ENCODE results near the genes FAM166B, TPM2 and GBA2.

DNA sequence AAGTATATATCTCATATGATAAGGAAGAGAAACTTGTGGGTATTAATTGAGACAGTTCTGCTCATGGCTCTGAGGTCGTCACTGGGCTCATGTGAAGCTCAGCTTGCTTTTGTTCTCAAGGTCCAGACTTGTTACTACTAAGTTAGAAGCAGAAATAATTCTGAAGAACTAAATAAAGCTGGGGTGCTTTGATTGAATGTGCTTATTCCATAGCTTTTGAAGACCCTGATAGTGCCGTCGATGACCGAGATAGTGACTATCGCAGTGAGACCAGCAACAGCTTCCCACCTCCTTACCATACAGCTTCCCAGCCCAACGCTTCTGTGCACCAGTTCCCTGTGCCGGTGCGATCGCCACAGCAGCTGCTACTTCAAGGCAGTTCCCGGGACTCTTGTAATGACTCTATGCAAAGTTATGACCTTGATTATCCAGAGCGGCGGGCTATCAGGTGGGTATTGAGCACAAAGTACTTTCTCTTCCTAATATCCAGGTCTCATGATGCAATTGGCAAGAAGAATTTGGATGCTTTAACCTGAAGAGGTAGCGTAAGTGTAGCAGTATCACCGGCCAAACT is 133.8 kb downstream of the UNC13B start:
- RRBS: 100% methylated on average over 3 of the region's 14 CpGs
CAGE:
- cytosol, long polyA plus RNA: no peak
- long polyA plus RNA: no peak
- nucleus, long polyA plus RNA: no peak

- RRBS: no CpG with 5 or more reads among the region's 2 CpGs
CAGE:
- cytosol, long polyA plus RNA: no peak
- long polyA plus RNA: no peak
- nucleus, long polyA plus RNA: no peak
Measured at GRCh38 chr9:35300368-35300801, 138.6 kb downstream of the UNC13B start.

DNA sequence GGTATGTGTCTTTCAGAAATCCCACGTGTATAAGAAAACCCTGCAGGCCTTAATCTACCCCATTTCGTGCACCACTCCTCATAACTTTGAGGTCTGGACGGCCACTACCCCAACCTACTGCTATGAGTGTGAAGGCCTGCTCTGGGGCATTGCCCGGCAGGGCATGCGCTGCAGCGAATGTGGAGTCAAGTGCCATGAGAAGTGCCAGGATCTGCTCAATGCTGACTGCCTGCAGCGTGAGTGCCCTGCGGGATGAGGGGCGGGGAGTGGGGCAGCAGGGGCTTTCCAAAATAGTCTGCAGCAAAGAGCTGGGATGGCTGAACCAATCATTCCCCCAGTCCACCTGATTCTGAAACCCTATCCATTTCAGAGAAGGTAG is 113.9 kb upstream of the RUSC2 start:
- RRBS: no CpG with 5 or more reads among the region's 9 CpGs
CAGE:
- cytosol, long polyA plus RNA: no peak
- long polyA plus RNA: no peak
- nucleus, long polyA plus RNA: no peak

GRCh38 chr9:35563391-35564337 is at the start of gene FAM166B:
FAM166B (minus strand) TSS chr9:35563878.
- RRBS: no CpG with 5 or more reads among the region's 23 CpGs
CAGE:
- cytosol, long polyA plus RNA: no peak
- long polyA plus RNA: no peak
- nucleus, long polyA plus RNA: no peak

DNA sequence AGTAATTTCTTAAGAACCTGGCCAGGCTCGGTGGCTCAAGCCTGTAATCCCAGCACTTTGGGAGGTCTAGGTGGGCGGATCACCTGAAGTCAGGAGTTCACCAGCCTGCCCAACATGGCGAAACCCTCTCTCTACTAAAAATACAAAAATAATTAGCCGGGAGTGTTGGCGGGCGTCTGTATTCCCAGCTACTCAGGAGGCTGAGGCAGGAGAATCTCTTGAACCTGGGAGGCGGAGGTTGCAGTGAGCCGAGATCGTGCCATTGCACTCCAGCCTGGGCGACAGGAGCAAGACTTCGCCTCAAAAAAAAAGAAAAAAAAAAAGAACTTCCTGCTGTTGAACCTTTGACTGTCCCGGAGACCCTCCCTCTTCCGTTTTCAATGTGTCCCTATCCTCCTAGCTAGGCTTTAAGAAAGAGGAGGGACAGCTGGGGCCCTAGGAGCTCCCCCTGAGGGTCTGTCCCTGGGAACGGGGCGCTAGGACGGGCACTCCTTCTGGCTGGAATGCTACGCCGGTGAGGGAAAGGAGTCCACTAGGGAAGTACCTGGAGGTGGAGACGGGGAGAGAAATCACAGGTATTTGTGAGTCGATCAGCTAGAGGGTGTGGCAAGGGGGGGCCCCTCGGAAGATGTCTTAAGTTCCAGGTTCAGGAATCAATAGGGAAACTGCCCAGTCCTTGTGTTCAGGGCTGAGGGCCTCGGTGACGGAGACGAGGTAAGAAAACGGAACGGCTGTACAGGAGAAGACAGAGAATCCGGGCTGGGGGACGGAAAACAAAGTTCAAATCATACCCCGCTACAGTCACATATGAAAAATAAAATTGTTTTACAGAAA is 4.7 kb downstream of the SIT1 start:
- RRBS: no CpG with 5 or more reads among the region's 29 CpGs
CAGE:
- cytosol, long polyA plus RNA: no peak
- long polyA plus RNA: no peak
- nucleus, long polyA plus RNA: no peak

DNA sequence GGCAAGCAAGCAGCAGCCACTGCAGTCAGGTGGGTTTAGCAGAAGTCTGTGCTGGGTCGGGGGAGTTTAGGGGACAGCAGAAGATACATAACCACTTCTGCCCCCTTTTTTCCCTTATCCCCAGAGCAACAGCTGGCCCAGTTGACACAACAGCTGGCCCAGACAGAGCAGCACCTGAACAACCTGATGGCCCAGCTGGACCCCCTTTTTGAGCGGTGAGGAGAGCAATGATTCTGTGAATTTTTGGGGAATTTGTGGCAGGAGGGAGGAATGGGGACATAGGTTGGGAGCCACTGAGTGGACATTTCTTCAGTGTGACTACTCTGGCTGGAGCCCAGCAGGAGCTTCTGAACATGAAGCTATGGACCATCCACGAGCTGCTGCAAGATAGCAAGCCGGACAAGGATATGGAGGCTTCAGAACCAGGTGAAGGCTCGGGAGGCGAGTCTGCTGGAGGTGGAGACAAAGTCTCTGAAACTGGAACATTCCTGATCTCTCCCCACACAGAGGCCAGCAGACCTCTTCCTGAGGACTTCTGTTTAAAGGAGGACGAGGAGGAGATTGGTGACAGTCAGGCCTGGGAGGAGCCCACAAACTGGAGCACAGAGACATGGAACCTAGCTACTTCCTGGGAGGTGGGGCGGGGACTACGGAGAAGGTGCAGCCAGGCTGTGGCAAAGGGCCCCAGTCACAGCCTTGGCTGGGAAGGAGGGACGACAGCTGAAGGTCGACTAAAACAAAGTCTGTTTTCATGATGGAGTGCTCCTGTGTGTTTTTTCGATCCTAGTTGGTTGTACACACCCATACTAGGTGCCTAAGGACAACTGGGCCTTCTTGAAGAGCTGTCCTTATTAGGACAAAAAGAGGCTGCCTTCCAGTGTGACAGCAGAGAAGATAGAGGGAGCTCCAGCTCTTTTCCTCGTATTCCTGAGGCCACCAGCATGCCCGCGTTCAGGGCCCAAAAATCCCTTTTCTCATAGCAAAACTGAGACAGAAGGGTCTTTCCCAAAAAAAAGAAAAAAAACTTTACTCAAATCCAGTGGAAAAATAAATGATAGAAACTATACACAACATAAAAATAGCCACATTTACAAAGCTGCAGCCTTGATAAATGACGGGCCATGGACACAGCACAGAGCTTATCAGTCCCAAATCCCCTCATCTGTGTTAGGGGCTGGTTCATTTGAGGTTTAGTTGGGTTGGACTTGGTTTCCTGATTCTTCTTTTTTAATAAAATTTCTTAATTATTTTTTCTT is 2.8 kb downstream of the CCDC107 start:
- RRBS: no CpG with 5 or more reads among the region's 16 CpGs
CAGE:
- cytosol, long polyA plus RNA: no peak
- long polyA plus RNA: no peak
- nucleus, long polyA plus RNA: start-site peak on the plus strand centred at position 100 of the sequence, 22 bp wide, 16 and 23 reads in 2 replicates; start-site peak on the plus strand centred at position 254 of the sequence, 89 bp wide, 88 and 38 reads in 2 replicates

GRCh38 chr9:35689482-35690065 is at the start of gene TPM2:
TPM2 (minus strand) TSS chr9:35689925.
- RRBS: 44% methylated on average over 15 of the region's 45 CpGs
CAGE:
- cytosol, long polyA plus RNA: start-site peak on the minus strand at chr9:35689745-35690016, 6,668 and 7,012 reads in 2 replicates
- long polyA plus RNA: start-site peak on the minus strand at chr9:35689726-35689962, 6,375 and 6,153 reads in 2 replicates
- nucleus, long polyA plus RNA: start-site peak on the minus strand at chr9:35689720-35689930, 1,988 and 5,039 reads in 2 replicates

GRCh38 chr9:35710491-35711045 is 20.8 kb upstream of the TPM2 start:
- RRBS: no CpG with 5 or more reads among the region's 9 CpGs
CAGE:
- cytosol, long polyA plus RNA: no peak
- long polyA plus RNA: no peak
- nucleus, long polyA plus RNA: no peak

DNA sequence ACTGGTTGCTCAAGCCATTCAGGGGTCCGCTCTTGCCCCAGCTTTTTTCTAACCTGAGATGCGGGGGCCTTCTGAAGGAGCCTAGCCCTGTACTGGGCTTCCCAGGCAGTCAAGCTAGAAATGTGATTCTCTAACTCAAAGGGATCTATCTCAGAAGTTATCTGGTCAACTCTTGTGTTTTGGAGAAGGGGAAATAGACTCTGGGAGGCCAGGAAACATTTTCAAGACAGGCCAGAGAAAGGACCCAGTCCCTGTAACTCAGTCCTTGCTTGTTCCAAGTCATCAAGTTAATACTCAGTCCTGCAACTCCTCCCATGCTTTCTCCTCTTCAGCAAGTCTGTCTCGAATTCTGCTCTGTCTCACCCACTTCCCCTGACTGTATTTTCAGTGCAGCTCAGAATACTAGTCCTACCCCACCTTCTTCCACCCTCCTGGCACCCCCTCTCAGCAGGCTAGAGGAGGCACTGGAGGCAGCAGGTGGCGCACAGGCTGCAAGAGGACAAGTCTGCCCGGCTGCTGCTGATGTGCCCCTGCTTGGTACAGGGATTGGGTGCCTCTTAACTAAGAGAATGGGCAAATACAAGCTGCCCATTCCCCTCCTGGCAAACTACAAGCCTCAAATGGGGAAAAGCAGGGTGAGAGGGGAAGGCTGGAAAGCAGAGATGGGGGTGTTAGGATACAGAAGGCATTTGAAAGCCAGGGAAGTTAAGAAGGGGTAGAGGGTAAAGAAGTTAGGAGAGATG is 5.2 kb downstream of the TLN1 start:
- RRBS: no CpG with 5 or more reads among the region's 5 CpGs
CAGE:
- cytosol, long polyA plus RNA: no peak
- long polyA plus RNA: no peak
- nucleus, long polyA plus RNA: no peak

DNA sequence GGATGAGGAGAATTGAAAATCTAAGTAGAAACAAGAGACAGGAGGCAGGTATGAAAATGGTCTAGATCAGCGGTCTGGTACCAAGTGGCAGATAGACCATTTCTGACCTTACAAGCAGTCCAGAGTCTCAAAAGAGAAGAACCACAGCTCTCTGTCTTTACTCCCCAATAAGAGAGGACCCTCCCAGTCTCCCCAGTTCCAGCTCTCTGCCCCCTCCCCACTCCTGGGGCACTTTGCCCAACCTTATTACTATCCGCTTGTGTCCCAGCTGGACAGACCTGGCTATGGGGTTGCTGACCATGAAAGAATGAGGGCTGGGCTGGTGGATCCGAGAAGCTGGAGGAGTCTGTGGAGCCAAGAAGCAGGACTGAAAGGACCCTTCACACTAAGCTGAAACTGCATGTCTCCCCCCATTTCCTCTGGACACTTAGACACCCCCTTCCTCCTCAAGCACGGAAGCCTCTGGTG is 4.6 kb downstream of the TLN1 start:
- RRBS: no CpG with 5 or more reads among the region's 4 CpGs
CAGE:
- cytosol, long polyA plus RNA: no peak
- long polyA plus RNA: no peak
- nucleus, long polyA plus RNA: no peak

DNA sequence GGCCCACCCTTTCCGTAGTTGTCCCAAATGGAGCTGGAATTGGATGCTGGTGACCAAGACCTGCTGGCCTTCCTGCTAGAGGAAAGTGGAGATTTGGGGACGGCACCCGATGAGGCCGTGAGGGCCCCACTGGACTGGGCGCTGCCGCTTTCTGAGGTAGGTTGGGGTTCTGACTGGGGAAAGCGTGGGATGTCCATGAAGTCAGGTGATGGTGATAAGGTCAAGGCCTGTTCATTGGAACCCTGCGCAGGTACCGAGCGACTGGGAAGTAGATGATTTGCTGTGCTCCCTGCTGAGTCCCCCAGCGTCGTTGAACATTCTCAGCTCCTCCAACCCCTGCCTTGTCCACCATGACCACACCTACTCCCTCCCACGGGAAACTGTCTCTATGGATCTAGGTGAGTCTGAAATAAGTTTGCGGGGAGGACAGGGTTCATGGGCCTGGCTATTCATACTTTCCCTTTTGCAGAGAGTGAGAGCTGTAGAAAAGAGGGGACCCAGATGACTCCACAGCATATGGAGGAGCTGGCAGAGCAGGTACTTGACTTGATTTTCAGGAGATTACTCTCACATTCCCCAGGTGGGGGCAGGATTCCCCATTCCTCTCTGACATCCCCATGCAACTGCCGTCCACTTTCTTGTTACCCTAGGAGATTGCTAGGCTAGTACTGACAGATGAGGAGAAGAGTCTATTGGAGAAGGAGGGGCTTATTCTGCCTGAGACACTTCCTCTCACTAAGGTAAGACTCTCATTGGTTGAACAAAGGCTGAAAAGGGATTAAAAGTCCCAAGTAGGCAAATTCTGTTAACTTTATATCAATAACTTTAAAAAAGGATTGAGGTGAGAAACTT is 506 bp downstream of the CREB3 start:
- RRBS: no CpG with 5 or more reads among the region's 15 CpGs
CAGE:
- cytosol, long polyA plus RNA: no peak
- long polyA plus RNA: no peak
- nucleus, long polyA plus RNA: no peak

DNA sequence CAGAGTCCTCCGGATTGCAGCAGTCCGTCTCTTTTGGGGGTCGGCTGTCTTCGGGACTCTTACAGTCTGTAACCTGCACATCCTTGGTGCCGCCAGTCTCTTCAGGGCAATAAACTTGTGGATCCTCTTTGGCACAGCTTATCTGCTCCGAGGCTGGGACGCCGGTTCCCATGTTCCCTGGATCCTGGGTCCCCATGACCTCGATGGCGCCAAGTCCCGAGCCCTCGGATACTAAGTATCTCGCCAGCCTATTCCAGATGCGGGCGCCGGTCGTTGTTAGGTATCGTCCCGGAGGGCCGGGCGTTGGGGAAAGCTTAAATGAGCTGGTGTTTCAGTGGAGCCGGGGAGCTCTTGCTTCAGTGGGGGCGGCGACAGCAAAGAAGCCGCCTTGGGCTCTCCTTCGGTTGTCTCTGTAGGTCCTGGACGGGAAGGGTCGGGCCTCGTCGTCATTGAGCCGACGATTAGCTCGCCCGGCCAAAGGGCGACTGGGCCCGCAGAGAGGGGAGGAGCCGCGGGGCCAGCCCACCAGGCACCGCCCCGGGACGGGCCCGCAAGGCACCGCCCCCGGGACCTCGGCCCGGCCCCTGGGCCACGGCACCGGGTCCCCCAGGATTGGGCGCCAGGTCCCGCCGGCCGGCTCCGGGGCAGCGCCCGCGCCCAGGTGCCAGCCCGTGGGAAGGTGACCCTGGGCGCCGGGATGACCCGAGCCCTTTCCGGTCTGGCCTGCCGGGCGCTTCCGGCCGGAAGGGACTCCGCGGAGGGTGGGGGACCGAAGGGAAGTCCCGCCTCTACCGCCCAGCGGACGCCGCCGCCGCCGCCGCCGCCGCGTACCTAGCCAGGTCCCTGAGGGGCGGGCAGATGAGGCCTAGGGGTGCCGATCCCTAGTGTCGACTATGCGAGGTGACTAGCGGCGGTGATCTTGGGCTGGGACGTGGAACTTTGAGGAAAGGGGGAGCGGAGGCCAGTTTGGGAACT is at the start of gene GBA2:
TSS of gene GBA2 (minus strand) at position 720 of the 975 bp plus-strand sequence.
- RRBS: 2% methylated on average over 19 of the region's 88 CpGs
CAGE:
- cytosol, long polyA plus RNA: no peak
- long polyA plus RNA: no peak
- nucleus, long polyA plus RNA: no peak

- RRBS: no CpG with 5 or more reads among the region's 12 CpGs
CAGE:
- cytosol, long polyA plus RNA: no peak
- long polyA plus RNA: no peak
- nucleus, long polyA plus RNA: no peak
Measured at GRCh38 chr9:35751019-35751798, 2.1 kb downstream of the RGP1 start.

- RRBS: no CpG with 5 or more reads among the region's 16 CpGs
CAGE:
- cytosol, long polyA plus RNA: no peak
- long polyA plus RNA: no peak
- nucleus, long polyA plus RNA: no peak
Measured at GRCh38 chr9:35757302-35757753, 3.3 kb upstream of the MSMP start.

DNA sequence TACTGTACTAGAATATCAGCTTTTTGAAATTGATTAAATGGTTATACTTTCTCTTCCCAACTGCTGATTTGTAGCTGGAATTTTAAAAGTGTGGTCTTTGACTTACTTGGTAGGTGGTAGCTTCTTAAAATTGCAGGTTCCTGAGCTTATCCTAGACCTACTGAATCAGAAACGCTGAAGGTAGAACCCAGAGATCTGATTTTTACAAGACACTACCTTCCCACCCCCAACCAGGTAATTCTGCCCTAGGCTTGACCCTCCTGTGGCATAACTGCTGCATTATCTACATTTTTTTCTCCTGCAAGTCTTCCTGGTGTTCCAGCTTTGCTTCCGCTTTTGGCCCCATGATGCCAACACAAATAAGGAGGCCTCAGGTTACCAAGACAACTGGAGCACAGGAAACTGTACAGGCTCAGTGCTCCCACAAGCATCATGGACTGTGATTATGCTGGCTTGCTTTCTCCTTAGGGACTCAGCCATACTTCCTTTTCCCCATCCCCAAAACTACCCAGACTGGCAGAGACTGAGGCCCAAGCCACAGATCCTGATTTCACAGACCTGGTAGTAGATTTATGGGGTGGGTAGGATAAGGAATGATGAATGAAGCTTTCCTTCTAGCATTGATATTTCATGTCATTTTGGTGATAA is 6.5 kb upstream of the MSMP start:
- RRBS: no CpG with 5 or more reads among the region's 2 CpGs
CAGE:
- cytosol, long polyA plus RNA: no peak
- long polyA plus RNA: no peak
- nucleus, long polyA plus RNA: no peak

DNA sequence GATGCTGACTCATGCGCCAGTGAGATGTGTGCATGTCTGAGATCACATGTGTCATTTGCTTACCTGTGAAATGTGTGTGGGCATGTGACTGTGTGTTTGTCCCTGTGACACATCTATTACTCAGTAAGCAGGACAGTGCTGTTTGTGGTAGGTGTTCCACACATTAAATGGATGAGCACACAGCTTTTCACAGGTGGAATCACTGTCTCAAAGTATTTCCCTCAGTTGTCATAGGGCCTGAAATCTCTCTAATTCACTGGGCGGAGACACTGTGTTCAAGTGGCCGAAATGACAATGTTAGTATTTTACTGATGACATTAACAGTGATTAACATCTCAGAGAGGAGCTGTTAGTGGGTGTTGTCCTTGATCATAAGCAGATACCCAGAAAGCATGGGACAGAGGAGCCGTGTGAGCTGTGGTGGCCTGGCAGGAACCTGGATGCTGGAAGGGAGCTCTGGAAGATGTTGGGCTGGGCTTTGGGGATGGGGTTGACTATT is 7.5 kb downstream of the NPR2 start:
- RRBS: no CpG with 5 or more reads among the region's 4 CpGs
CAGE:
- cytosol, long polyA plus RNA: no peak
- long polyA plus RNA: no peak
- nucleus, long polyA plus RNA: no peak

DNA sequence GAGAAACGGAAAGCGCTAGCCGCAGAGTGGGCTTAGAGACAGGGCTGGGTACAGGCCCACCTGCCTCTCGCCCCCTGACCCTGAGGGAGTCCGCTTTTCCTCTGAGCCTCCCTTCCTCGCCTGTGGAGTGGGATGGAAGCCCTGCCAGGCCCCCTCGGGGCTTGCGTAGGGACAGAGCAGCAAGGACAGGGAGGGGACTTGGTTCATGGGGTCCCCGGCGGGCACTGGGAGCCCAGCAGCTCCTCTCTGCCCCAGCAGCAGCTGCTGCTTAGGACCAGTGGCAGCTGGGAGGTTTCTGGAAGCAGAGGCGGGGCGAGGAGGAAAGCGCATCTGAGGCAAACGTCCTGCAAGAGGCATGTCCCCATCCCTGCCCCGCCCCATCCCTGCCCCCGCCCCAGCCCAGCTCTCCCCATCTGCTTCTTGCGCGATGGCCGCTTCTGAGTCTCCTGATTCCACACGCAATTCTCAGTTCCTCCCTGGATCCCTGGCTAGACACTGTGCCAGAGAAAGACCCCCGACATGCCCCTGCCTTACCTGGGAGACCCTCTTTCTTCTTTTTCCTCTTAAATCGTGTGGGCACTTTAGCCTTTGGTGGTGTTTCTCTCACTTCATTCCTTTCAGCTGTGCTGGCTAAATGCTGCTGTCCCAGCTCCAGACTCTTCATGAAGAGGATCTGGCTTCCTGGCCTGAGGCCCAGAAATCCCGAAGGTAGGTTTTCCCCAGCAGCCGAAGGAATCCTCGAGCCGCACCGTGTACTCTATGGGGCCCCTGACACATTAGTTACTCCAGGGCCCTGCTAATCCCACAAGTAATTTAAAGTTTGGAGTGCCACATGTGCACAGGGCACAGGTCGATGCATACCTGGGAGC is 4.3 kb upstream of the OR2S2 start:
- RRBS: no CpG with 5 or more reads among the region's 28 CpGs
CAGE:
- cytosol, long polyA plus RNA: no peak
- long polyA plus RNA: no peak
- nucleus, long polyA plus RNA: no peak

DNA sequence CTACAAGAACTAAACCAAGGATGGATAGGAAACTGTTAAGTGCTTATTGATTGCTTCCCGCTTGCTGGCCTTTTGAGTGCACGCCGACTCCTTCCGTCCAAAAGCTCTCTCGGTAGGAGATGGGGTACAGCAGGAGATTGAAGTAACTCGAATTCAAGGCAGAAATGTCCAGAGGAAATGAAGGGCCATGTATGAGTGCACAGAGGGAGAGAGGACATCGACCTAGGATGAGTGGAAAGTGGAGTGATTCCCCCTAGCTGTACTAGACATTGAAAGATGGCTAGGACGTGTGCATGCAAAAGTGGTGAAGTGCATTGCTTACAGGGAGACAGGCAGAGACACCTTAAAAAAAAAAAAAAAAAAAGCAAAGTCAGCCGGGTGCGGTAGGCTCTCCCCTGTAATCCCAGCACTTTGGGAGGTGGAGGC is 958 bp downstream of the RECK start:
- RRBS: no CpG with 5 or more reads among the region's 10 CpGs
CAGE:
- cytosol, long polyA plus RNA: no peak
- long polyA plus RNA: no peak
- nucleus, long polyA plus RNA: no peak

DNA sequence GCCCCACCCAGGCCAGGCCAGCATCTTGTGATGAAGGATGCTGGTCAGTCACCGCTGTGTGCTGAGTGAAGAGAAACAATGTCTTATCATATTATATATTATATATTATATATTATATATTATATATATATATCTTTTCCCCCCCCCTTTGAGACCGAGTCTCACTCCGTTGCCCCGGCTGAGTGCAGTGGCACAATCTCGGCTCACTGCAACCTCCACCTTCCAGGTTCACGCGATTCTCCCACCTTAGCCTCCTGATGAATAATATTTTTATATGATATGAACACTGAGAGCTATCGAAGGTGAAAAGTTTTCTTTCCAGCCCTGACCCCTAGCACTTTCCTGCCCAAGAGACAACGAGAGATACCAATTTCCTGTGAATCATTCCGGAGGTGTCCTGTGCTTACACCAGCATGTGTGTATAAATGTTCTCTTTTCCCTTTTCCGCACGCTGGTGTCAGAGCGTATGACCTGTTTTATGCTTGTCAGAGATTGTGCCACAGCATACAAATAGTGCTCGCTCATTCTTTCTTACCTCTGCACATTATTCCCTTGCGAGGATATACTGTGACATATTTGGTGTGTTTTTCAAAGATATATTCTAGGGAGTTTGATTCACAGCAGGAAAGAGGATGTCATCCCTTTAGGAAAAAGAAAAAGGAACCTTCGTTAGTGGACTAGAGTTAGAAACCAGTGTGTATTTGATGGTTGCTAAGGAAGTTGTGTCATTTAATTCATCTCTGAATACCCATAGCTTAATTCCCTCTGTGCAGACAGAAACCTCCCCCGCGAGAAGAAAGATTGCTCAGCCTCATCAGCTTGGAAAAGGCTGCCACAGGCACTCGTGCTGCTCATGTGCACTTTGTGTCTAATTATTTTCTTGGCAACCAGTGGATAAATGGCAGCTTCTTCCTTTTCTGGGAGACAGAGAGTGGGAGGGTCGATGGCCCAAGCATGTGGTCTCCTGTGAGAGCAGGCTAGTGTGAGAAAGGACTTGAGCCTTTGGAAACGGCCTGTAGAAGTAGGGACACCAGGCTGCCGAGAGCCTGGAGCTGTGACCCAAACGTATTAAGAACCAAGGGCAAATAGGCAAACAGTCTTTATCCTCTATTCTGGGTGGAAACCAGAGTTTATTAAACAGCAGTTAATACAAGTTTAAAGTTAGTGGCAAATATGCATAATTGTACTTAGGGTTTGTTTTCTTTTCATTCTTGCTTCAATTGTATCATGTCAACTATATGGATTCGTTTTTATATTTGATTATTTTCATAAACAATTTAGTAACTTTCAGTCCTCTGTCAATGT is 14.8 kb upstream of the CCIN start:
- RRBS: no CpG with 5 or more reads among the region's 24 CpGs
CAGE:
- cytosol, long polyA plus RNA: no peak
- long polyA plus RNA: no peak
- nucleus, long polyA plus RNA: no peak

DNA sequence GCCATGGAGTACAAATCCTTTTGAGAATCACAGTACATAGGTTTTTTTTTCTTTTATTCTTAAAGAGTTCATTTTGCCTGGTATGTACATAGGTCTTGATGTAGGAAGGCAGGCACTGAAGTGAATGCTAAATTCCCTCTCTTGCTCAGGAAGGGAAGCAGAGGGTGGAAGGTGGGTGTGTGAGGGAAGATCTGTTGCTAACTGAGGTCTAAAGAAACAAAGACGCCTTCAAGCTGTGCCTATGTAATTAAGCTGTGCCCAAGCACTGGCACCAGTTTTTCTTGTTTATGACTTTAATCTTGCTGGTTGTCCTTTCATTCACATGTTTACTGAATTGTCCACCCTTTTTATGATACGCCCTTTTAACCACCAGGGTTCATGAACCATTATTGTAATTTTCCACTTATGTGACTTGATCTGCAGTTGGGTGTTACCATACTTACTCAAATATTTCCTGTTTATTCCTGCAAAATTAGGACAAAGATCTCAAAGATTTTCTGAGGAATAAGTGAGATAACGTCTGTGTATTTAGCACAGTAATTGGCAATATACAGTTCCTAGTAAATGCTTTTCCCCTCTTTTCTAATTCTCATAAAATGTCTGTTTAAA is 38.4 kb upstream of the GNE start:
- RRBS: no CpG with 5 or more reads among the region's 3 CpGs
CAGE:
- cytosol, long polyA plus RNA: no peak
- long polyA plus RNA: no peak
- nucleus, long polyA plus RNA: no peak